Bronchus (tissue), 1 donor: ENCODE results near the genes SERTM1, UFM1 and FREM2.

DNA sequence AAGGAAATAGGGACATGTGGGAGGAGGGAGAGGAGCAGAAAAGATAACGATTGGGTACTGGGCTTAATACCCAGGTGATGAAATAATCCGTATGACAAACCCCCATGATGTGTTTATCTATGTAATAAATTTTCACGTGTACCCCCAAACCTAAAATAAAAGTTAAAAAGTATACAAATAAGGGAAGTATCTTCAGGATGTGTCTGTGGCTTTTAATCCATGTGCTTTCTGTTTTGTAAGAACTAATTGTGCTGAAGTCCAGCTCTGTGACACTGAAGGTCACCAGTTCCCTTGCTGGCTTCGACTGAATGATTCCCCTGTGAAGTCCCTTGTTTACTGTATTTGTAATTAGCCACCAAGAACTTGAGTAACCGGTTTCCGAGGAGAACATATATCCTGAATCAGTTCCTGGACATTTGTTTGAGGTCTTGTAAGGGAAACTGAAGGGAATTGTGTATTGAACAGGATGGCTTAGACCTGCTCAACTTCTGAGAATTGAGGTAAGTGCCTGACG, 529.7 kb downstream of the RFC3 start:
- PRO-cap: bidirectional peak, plus-strand start at position 419 of the sequence, minus-strand start at position 306 of the sequence

GRCh38 chr13:35124113-35124394, 182.0 kb downstream of the NBEA start:
- PRO-cap: no peak

- PRO-cap: no peak
These were observed 693 bp upstream of the DCLK1 start for GRCh38 chr13:36131794-36132356.

DNA sequence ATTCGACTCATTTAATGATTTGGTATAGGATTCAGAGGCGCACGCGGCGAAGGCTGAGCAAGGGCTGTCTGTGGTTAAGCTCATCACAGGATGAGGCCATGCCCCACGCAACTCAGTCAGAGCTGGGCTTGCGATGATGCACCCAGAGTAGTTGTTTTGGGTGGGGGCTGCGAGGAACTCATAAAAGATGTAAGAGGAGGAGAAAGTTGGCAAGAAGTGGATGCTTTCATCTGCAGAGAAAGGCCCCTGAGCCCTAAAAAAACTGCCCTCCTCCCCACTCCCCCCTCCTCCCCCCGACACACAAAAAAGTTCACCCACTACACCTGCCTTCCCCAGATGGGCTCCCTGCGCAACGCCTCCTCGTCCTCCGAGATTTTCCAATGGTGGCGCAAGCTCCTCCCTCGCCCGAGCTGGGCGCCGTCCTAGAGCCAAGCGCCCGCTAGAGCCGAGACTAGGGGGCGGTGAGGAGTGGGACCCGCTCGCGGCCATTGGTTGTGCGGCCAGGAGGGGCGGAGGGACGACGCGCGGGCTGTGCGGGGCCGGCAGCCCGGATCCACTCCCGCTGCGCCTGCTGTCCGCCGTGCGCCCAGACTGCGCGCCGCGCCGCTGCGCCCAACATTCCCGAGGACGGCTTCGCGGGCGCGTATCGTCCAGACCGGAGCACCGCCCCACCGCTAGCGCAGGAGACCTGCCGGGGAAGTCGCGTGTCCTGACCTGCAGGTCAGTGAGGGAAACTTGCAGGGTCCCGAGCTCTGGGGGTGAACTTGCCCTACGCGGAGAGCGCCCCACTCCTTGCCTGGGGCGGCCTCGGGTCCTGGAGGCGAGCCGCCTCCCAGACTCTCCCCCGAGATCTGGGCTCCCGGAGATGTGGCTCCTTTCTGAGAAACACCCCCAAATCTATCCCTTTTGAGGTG, at the start of gene SERTM1:
TSS of gene SERTM1 (plus strand) at position 556 of the 914 bp plus-strand sequence.
- PRO-cap: no peak

DNA sequence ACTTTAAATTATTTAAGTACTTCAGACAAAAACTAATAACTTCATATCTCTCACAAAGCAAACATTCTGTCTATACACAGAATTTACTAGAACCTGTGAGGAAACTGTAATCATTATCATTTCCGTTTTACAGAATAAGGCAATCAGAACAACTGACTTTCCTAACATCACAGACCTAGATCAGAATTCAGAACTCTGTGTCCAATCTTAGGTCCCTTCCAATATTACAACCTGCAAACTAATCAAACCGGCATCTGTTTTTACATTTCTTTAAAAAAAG, 1.0 kb downstream of the SUPT20H start:
- PRO-cap: no peak

DNA sequence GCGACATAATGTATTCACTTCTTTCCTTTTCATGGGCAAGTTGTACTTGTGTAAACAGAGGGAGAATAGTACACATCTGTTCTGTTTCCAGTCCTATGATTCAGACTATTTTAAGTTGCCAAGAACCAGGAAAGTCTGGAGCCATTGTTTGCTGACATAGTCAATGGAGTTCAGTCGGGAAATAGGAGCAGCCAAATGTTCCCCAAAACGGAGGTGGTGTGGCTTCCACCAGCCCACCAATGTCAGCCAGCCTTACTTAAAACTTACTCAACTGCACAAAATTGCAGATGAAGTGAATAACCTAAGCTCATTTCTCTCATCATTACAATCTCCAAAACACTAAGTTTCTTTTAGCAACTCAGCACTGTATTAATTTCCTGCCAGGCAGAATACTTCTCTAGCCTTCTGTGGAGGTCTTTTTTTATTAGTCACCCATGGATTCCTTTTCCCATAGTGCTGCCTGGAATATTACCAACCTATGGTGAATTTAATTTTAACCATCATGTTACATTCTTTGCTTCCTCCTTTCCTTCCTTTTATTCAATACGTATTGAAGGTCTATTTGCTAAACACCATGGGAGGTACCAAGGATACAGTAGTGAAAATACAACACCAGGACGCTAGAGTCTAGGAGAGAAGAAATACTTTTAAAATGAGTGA, 22.4 kb upstream of the CSNK1A1L start:
- PRO-cap: no peak

GRCh38 chr13:38349678-38350500, at the start of gene UFM1:
TSS of gene UFM1 (plus strand) at chr13:38349851.
- PRO-cap: bidirectional peak, plus-strand start at chr13:38349859, minus-strand start at chr13:38349544; bidirectional peak, plus-strand start at chr13:38350332, minus-strand start at chr13:38350248

GRCh38 chr13:38363465-38364071, 13.9 kb downstream of the UFM1 start:
- PRO-cap: no peak

DNA sequence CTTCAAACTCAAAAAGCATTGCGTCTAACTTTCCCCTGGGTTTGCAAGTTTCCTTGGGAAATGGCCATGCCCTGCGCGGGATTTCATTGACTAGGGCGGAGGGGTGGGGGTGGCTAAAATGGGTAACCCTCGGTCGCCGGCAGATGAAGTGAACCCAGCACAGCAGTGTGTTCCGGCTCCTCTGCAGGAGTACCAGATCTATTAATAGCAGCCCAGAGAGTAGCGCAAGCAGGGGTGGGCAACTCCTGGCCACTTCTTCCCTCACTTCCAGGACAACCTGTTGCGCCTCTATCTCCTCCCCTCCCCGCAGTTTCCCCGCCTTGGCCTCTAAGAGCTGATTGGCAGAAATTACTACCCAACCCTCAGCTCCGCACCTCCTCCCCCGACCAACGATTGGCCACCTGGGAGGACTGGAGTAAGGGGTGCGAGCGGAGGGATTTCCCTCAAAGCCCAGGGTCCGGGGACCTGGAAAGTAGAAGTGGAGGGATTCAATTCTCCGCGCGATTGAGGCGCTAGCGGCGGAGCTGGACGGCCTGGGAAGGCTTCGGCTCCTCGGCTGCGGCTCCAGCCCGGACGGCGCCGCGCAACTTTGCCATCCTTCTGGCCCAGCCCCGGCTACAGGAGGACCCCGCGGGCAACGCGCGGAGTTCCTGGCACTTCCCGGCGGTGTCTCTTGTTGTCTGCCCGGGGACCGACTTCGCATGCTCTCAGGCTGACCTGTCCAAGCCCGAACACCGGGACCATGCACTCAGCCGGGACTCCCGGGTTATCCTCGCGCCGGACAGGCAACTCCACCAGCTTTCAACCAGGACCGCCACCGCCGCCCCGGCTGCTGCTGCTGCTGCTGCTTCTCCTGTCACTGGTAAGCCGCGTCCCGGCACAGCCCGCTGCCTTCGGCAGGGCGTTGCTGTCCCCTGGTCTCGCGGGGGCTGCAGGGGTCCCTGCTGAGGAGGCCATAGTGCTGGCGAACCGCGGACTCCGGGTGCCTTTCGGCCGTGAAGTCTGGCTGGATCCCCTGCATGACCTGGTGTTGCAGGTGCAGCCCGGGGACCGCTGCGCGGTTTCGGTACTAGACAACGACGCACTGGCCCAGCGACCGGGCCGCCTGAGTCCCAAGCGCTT, at the start of gene FREM2:
TSS of gene FREM2 (plus strand) at position 475 of the 1,122 bp plus-strand sequence.
- PRO-cap: bidirectional peak, plus-strand start at position 446 of the sequence, minus-strand start at position 322 of the sequence

DNA sequence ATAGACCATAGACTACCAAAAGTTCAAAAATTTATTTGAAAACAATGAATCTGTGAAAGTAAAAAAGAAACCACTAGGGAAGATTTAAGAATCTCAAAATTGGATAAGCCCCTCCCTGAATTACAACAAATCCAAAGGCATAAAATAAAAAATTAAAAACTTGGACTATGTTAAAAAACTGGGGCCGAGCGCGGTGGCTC, 58.1 kb downstream of the STOML3 start:
- PRO-cap: no peak

DNA sequence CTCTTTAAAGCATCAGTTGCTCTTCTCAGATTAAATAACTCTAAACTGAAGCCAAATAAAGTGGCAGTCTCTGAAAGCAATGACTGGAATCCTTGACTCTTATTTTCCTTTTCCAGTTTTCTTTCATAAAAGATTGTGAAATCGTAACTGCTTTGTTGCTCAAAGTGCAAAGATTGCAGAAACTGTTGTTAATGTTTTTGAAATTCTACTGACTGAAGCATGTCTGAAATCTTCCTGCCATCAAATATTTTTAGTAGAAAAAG, 1.9 kb downstream of the NHLRC3 start:
- PRO-cap: no peak

GRCh38 chr13:39257483-39258159, 219.4 kb downstream of the NHLRC3 start:
- PRO-cap: no peak

GRCh38 chr13:39347972-39348800, 254.8 kb downstream of the LHFPL6 start:
- PRO-cap: no peak

GRCh38 chr13:39429927-39430489, 173.0 kb downstream of the LHFPL6 start:
- PRO-cap: no peak

DNA sequence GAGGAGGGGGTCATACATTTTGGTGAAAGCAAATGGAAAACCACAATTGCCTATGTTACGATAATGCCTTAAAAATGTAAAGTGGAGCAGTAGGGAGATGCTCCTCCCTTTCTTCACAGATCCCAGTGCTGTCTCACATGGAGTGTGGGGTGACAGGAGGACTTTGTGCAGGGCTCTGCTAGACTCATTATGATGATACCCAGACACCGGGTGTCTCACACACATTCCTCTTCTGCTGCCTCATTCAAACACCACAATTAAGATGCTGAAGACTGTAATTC, 150.6 kb downstream of the LHFPL6 start:
- PRO-cap: no peak

DNA sequence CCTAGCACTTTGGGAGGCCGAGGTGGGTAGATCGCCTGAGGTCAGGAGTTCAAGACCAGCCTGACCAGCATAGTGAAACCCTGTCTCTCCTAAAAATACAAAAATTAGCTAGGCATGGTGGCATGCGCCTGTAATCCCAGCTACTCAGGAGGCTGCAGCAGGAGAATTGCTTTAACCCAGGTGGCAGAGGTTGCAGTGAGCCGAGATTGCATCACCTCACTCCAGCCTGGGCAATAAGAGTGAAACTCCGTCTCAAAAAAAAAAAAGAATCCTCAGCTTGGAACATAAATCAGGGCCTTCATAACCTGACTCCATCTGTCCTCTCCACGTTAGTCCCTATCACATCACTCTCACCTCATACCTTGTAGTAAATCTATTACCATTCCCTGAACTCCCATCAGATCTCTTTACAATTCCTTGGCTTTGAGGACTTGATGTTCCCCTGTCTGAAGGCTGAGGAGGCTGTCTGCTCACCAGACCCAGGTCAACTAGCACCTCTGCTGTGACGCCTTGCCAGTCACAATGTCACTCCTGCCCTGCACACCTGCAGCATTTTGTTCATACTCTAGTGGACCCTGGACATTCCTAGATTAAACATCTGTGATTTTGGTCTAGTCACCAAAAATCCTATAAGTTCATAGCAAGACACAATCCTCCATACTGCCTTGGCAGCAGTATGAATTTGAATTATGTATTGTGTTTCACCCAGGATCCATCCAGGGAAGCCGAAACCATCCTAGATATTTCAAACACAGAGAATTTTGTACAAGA, 15.9 kb downstream of the LHFPL6 start:
- PRO-cap: no peak

DNA sequence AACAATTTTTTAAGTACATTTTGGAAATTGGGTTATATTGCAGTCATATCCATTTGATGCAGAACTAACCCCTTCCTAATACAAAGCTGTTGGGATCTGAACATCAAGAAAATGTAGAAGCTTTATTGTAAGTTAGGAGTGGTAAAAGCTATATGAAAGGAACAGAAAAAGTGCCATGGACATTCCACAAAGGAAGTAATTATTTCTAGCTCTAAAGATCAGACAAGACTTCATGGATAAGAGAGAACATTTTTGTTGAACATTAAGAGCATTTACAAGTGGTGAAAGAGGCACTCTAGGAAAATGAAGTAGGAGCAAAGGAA, 93.9 kb downstream of the COG6 start:
- PRO-cap: unidirectional peak, minus-strand start at position 197 of the sequence

DNA sequence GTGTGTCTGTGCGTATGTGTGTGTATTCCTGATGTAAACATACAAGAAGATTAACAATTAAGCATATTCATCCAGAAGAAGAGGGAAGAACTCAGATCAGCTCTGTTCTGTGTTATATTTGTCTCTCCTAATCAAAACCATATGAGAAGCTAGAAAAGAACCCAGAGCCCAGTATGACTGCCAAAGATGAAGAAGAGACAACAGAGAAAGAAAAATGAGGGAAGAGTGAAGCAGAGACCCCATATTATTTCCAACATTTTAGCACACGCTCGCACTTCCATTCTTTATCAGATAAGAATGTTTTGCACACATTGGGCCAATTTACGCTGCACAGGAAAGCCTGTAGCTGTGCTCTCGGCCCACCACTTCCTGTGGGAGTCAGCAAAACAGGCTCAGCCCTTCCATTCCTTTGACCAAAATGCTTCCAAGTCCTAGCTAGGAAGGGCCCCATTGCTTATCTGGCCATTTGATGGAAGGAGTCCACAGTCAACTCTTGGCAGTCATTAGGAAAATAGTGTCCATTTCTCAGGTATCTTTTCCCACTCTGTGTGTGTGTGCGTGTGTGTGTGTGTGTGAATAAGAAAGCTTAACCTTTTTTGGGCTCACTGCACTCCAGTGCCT, 237.3 kb downstream of the COG6 start:
- PRO-cap: no peak

DNA sequence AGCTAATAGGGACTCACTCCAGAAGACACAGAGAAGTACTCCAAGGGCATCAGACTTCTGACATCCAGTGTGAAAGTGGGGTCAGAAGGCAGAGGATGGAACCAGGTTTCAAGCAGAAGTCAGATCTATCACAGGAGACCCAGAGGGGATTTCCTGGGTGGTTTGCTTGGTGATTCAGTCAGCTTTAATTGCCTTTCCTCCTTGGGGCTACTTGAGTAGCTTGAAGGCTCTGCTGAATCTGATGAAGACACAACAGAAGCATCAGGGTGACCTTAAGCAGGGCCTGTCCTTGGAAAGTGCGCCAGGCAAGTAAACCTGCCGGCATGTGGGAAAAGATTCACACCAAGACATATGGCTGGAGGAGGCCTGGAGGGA, 300.6 kb downstream of the COG6 start:
- PRO-cap: no peak

GRCh38 chr13:40113449-40114015, 458.1 kb downstream of the COG6 start:
- PRO-cap: bidirectional peak, plus-strand start at chr13:40113873, minus-strand start at chr13:40113712